Foreskin fibroblast (primary cell): ENCODE measurements around a stretch of chr9.

GRCh38 chr9:92781895-92782413 lies 17.3 kb upstream of the BICD2 start:
- RRBS = no CpG with 5 or more reads among the region's 2 CpGs

DNA sequence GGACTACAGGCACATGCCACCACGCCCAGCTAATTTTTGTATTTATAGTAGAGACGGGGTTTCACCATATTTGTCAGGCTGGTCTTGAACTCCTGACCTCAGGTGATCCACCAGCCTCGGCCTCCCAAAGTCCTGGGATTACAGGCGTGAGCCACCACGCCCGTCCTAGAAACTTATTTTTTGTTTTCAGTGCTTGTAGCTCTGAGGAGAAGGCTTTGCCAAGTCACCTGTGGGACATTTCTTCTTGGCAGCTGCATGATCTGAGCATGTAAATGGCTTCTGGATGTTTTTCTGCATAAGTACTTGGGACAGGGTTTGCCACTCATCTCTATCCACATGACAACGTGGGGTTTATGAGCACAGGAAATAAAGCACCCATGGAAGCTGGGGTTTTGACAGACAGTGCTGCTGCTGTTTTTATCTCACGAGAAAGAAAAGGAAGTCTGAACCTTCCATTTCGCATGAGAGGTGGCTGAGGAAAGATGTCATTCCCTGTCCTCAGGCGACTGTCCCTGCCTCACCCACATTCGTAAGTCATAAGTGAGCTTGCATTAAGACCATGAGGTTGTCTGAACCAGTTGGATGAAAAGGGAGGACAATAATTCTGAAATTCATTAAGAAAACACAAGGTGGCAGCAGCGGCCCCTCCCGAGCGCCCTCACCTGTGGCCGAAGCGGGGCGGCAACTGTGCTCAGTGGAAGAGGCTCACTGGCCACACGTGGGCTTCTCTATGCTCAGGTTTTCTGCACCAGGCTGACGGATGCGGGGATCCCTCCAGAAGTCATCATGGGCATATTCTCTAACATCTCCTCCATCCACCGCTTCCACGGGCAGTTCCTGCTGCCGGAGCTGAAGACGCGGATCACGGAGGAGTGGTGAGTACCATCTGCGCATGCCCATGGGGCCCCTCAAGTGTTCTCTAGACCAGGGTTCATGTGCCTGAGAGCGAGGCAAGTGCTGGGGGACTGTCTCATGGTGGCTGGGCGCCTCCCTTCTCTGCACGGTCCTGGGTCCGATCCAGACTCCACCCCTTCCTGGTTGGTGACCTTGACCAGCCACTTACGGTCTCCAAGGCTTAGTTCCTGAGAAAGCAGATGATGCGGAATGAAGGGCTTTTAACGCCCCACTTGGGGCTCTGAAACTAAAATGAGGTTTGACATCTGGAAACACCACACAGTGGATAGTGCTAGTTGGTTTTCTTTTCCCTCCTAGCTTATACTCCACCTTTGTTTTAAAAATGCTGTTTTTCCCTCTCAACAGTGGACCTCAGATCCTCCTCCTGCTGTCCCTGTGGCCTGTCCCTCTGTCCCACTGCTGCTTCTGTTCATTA lies 54.8 kb upstream of the SUSD3 start:
- RRBS = no CpG with 5 or more reads among the region's 34 CpGs

GRCh38 chr9:93028079-93028766 lies 30.3 kb upstream of the SUSD3 start:
- RRBS = no CpG with 5 or more reads among the region's 9 CpGs

DNA sequence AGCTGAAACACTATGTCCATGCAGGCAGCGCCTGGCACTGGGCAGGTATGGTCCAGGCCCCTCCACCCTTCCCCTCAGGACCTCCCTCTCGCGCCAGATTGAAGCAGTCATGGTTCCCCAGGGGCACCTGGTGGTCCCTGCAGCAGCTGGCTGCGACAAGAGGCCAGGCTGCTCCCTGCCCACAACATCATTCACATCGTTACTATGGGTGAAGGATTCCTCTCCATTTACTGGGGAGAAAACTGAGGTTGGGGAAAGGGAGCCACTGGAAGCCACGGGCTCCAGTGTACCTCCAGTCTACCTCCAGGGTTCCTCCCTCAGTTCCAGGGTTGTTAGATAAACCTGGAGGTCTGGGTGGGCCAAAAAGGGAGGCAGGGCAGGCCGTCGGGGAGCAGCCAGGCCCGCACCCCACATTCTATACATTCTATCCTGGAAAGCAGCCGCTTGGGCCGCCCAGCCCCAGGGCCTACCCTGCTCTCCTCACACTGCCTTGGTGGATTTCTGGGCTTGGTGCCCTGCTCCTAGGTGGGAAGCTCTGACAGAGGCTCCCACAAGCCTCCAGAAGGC lies 18.2 kb upstream of the SUSD3 start:
- RRBS = no CpG with 5 or more reads among the region's 11 CpGs

DNA sequence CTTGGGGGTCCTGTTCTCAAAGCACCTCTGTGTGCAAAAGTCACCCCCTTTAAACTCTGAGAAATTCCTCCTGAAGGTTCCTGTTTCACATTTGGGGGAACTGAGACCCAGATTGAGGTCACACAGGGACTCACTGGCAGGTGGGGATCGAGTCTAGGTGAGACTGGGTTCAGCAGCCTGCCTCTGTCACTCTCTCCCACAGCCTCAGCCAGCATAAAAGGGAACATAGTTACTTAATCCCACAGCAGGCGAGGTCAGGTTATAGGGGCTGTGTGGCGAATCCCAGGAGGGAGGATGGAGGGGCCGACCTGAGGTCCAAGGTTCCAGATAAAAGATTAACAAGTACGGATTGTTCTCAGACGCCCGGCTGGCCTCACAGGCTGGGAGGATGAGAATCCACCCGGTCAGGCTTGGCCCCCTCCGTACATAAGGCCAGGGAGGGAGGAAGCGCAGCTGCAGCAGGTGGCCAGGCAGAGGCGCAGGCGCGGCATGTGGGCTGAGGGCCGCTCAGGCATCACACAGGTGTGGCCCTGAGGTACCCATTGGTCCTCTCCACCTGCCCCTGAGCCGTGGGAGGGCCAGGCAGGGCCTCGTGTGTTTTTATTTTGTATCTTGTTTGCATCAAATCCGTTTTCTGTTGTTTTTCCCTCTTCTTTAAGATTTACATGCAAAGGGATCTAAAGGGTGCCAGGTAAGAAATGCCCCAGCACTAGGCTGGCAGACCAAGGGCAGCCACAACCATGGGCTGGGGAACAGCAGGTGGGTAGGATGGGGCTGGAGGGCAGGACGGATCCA lies 3.4 kb downstream of the SUSD3 start:
- RRBS = no CpG with 5 or more reads among the region's 18 CpGs

GRCh38 chr9:93121546-93122403 lies 12.3 kb downstream of the NINJ1 start:
- RRBS = 81% methylated on average over 2 of the region's 14 CpGs

- RRBS = 53% methylated on average over 3 of the region's 20 CpGs
These were observed 7.1 kb downstream of the NINJ1 start for GRCh38 chr9:93126797-93127415.

DNA sequence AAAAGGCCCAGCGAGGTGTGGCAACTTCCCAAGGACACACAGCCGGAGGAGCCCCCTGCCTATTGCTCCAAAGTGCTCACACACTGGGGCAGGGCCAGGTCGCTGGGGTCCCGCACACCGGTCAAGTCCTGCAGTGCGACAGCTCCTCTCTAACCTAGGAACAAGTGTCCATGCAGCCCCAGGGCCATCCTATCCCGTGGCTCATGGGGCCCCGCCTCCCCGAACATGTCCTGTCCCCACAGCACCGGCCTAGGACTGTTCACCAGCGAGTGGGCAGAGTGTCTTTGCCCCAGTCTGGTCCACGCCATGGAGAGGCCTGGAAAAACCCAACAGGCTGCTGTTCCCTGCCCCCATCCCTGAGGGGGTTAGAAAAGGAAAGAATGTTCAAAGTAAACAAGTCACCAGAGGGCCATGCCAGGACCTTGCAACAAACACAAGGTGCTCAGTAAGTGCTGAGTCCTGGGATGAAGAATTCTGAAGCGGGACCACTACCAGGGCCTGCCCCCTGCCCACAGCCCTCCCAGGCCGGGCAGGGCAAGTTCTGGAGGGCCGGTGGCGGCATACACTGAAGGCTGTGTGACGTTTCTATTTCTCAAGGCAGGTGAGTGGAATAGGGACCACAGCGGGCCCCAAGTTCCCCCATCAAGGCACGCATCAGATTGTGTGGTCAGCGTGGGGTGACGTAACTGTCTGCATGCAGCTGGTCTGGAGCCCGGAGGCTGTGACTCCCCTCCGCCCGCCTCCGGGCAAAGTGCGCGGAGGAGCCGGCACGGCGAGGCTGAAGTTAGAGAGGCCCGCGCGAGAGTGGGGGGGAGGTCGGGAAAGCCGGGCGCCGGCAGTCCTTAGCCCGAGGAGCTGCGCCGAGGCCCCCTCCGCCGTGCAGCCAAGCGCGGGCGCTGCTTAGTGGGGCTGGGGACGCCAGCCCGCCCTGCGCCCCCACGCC lies 787 bp downstream of the NINJ1 start:
- RRBS = 27% methylated on average over 12 of the region's 49 CpGs

DNA sequence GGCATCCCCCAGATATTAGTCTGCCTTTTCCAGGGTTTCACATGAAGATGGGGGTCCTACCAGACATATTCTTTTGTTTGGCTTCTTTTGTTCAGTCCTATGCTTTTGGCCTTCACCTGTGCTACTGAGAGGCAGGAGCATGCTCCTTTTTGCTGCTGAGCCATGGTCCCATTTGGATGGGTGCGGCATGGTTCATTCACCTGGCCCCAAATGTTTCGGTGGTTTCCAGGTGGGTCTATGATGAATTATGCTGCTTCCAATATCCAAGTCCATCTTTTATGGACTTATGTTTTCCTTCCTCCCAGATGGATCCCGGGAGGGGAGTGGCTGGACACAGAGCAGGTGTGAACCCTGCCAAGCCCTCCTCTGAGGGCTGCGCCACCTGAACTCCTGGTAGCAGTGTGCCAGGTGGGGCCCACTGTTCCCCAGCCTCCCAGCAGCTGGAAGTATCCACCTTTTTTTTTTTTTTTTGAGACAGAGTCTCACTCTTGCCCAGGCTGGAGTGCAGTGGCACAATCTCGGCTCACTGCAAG lies 42.8 kb downstream of the WNK2 start:
- RRBS = no CpG with 5 or more reads among the region's 5 CpGs

DNA sequence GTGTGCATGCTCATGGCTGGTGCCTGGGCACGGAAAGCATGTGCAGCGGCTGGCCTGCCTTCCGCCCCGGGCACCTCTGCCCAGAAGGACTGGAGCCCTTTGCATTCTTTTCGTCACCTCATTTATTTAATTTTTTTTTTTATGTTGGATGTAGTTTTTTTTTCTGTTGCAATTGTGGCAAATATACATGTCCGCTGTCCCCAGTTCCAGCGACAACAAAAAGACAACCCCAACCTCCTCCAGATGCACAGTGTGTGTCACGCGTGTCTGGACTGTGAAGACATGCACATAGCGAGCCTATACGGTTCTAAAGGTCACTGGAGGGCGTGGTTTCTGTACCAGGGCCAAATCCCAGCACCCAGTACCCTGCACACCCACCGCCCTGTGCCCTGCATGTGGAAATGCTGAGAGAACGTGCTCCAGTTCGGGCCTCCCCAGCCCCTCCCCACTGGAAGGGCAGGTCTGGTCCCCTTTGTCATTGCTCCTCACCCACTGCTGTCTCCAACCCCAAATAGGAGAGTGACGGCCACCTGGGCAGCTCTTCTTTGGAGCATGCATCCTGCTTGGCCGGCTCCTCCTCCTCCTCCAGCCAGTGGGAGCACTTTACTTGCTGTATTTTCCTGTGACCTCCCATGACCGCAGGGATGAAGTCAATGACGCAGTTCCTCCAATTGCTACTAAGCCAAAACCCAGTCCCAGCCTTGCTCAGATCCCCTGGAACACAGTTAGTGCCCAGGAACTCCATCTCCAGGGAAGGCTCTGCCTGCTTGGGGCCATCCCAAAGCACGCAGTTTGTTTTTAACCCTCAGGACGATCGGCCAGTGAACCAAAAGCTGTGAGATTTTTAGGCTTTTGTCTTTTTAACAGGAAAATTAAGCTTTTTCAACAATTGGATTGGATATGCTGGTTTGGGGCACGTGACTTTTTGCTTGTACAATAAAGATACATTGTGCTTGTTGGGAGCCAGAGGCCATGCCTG lies 116.7 kb downstream of the WNK2 start:
- RRBS = no CpG with 5 or more reads among the region's 23 CpGs

- RRBS = no CpG with 5 or more reads among the region's 6 CpGs
These were observed 17.6 kb upstream of the FAM120AOS start for GRCh38 chr9:93470965-93471456.

DNA sequence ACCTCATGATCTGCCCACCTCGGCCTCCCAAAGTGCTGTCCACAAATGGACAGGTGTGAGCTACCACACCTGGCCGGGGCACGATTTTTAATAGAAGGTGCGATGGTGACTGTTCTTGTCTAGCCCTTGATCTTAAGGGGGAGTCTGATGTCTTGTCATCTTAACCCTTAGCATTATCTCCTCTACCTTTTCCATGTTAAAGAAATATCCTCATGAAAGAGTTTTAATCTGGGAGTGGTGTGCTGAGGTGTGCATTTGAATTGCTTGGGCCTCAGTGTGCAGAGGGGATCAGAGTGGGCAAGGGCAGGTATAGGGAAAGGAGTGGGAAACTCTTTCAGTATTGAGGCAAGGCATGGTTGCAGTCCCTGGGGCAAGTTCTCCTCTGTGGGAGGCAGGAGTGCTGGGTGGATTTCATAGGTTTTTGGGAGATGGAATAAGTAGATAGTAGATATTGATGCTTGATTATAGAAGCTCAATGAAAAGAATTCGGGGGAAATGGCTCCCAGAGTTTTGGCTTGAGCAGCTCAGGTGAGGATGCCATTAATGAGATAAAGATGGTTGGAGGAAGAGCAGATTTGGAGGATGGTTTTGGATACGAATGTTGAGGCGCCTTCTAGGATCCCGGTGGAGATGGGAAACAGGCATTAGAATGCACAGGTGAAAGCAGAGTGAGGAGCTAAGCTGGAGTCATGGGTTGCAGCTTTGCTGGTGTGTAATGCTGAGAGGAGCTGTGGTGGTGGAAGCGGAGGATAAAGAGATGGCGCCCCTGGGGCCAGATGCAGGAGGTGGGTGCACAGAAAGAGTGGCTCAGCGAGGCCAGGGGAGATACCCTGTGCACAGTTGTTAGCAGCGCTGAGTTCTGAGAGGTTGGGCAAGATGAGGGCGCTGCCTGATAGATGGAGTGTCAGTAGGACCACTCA lies 53.7 kb upstream of the FAM120AOS start:
- RRBS = no CpG with 5 or more reads among the region's 13 CpGs

GRCh38 chr9:93566905-93567526 lies 9.4 kb upstream of the PHF2 start:
- RRBS = 4% methylated on average over 4 of the region's 26 CpGs

- RRBS = no CpG with 5 or more reads among the region's 8 CpGs
These were observed 13.2 kb downstream of the PHF2 start for GRCh38 chr9:93589505-93590057.

- RRBS = 96% methylated on average over 3 of the region's 18 CpGs
These were observed 83.8 kb downstream of the PHF2 start for GRCh38 chr9:93659907-93660800.

DNA sequence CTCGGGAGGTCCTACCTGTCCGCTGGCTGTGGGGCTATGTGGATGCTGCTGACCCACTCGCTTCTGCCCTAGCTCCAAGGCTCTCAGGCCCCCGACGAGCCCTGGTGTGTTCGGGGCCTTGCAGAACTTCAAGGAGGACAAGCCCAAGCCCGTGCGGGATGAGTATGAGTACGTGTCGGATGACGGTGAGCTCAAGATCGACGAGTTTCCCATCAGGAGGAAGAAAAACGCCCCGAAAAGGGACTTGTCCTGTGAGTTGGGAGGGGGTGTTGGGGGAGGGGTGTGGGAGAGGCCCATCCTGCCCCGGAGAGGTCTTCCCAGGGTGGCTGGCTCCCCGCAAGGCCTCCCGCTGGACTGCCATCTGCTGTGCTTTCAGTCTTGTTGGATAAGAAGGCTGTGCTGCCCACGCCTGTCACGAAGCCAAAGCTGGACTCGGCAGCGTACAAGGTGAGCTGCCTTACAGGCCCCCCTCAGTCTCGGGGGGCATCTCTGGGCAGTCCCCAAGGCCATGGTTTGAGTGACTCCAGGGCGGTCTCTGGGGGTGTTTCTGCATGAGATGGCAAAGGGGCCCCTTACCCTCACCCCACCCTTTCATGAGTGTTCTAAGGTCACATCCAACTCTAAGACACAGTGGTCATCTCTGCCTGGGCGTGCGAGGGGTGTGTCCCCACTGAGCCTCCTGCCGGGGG lies 89.4 kb downstream of the PHF2 start:
- RRBS = no CpG with 5 or more reads among the region's 27 CpGs

DNA sequence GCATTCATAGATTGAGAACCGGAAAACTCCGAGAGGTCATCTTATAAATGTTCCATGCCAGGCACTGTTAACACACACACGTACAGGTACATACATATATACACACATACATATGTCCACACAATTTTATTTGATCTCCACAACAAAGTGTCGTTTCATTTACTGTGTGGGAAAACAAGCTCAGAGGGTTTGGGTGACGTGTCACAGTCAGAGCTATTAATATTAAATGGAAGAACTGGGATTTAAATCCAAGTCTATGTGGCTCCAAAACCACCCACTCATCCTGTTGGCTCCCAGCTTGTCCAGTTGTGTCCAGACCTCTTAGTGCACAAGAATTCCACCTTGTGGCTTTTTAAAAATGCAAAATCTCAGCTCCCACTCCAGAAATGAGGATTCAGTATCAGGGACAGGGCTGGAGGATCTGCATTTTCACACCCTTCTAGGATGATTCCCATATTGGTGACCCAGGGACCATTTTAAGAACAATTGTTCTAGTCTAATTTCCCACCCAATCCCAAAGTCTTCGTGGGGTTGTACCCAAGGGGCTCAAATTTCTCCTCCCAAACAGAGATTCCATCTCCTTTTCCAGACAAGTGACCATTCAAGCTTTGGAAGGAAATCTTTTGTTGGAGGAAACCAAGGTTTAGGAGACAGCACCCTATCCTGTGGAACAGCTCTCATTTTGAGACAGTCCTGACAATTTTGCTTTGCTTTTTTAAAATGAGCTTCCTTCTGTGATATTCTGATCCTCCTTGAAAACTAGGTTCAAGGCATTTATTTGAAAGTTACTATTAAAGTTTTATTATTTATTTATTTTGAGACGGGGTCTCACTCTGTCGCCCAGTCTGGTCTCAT lies 52.1 kb upstream of the PTPDC1 start:
- RRBS = no CpG with 5 or more reads among the region's 8 CpGs

DNA sequence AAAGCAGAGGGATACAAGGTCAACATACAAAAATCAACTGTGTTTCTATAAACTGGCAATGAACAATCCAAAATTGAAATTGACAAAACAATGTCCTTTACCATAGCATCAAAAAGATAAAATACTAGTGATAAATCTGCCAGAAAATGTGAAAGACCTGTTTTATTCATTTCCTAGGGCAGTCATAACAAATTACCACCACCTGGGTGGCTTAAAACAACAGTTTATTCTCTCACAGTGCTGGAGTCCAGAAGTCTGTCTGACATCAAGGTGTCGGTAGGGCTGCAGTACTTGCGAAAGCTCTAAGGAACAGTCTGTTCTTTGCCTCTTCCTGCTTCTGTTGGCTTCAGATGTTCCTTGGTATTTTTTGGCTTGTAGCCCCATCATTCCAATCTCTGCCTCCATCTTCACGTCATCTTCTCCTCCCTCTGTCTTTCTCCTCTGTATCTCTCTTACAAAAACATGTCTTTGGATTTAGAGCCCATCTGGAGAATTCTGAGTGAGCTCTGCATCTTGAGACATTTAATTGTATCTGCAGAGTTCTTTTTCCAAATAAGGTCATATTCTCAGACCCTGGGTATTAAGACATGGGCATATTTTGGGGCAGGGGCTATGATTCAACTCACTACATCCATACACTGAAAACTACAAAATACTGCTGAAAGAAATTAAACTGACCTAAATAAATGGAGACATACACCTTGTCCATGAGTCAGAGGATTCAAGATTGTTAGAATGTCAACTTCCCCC lies 51.1 kb downstream of the PTPDC1 start:
- RRBS = no CpG with 5 or more reads among the region's 3 CpGs

GRCh38 chr9:94632652-94633762 lies 6.3 kb downstream of the FBP1 start:
- RRBS = no CpG with 5 or more reads among the region's 20 CpGs